Trachea (tissue), 1 donor: ENCODE results near the gene DES.

DNA sequence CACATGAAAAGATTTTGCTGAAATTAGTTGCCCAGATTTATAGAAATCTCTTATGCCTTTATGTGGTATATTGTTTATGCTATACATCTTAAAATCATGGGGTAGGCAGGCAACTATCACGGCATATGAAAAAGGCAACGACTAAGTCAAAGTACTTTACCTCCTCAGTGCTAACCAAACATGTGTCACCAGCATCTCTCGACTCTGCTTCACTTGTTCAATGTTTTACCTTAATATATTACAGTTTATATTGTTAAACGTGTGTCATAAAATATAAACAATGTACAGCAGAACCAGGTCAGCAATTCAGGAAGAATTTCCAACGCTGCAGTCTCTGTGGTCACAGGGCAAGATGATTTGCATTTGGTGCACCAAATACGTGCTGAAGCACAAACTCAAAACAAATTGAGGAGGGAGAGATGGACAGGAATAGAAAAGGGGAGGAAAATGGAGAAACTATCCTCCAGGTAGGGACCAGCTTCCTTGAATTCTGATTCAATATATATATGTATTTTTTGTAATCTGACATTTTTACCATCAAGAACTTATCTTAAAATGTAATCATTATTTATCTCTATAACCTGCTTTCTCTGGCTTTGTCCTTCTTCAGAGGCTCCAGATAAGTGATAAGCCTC lies 47.6 kb downstream of the NHEJ1 start:
- PRO-cap: no peak

DNA sequence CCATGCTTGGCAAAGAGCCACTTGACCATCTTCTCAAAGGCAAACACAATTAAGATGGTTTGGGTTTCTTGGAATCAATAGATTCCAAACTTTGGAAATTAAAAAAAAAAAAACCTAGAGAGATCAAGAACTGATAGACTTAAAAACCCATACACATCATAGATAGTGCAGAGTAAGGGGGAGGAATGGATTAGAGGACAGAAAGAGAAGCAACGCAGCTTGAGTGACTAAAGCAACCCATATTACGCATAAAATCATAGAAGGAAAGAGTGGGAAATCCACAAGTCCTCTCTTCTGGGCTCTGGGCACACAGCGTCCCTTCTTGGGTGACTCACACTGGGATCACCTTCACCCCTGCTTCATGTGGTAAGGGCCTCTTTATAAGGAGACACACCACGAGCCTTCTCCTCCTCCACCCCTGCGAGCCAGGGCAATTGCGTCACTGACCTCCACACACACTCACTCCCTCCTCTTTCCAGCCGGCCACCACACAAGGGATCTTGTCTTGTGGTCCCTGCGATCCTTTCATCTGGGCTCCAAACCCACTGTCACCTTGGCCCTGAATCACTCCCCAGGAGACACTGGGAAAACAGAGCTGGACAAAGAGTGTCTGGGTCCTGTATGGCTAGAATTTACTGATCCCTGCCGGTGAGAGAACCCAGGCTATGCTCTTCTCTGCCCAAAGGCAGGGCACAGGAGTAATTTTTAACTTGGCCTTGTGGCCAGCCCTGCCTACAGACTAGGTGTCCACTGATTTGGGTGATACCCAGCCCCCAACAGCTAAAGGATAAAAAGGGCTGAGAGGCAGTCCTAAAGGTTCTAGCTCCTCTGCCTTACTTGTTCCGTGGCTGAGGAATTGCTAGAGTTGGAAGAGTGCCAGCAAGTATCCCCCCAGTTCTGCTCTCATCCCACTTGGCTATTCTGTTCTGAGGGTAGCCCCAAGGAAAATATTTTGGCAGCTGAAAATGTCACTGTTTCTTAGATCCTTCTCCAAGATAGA lies 35.3 kb downstream of the NHEJ1 start:
- PRO-cap: no peak

DNA sequence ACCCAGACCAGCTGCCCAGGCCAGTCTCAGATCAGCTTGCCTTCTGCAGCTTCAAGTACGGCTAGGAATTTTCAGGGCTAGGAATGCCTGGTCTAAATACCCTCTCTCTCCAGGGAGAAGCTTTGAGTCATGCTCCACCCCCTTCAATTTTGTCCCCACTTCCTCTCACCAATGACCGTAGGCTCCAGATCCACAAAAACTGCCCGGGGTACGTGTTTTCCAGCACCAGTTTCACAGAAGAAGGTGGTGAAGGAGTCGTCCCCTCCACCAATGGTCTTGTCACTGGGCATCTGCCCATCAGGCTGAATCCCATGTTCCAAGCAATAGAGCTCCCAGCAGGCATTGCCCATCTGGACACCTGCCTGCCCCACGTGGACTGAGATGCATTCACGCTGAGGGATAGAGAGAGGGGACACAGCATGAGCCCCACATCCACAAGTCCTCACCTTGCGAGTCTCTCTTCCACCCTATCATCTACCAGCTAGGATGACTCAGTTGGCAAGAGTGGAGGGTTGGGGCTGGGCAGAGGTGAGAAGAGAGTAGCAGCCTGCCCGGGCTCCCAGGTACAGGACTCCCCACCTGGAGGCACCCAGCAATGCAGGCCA lies 1.1 kb upstream of the TUBA4B start:
- PRO-cap: no peak

DNA sequence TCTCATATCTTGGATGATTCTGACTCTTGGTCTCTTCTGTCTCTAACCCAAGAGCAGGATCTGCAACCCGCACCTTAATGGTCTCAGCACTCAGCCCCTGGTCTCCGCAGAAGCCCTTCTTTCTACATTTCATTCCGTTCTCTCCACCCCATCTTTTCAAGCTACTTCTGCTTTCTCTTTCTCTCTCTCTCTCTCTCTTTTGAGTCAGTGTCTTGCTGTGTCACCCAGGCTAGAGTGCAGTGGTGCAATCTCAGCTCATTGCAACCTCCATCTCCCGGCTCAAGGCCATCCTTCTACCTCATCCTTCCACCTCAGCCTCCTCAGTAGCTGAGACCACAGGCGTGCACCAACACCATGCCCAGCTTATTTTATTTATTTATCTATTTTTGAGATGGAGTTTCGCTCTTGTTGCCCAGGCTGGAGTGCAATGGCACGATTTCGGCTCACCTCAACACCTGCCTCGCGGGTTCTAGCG lies 1.2 kb upstream of the TUBA4A start:
- PRO-cap: no peak

DNA sequence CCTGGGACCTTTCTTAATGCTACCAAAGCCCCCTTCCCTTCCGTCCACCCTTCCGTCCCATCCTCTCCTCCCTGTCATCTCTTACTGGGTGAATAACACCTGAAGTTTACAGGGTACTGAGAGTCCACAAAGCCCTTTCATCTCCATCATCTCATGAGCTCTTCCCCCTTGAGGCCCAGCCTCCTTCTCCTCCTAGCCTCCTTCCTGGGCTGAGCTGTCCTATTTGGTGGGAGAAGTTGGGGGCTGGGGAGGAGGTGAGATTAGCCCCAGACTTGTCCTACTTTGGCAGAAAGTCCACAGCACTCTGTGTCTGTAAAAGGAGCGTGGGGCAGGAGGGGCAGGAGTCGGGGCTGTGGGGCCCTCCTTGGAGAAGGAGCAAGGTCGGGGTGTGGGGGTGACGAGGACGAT lies 10.0 kb upstream of the DES start:
- PRO-cap: no peak

- PRO-cap: bidirectional peak, plus-strand start at chr2:219418377, minus-strand start at chr2:219418179
Measured at GRCh38 chr2:219417997-219419145, at the start of gene DES. DES (plus strand) TSS chr2:219418377.

- PRO-cap: no peak
Measured at GRCh38 chr2:219419146-219419386, 889 bp downstream of the DES start.

GRCh38 chr2:219484549-219485405 lies 11.2 kb upstream of the SPEGNB start:
- PRO-cap: no peak

- PRO-cap: no peak
Measured at GRCh38 chr2:219520871-219521734, 6.8 kb downstream of the ASIC4 start.

GRCh38 chr2:219544239-219544508 lies 346 bp downstream of the TMEM198 start:
- PRO-cap: no peak

DNA sequence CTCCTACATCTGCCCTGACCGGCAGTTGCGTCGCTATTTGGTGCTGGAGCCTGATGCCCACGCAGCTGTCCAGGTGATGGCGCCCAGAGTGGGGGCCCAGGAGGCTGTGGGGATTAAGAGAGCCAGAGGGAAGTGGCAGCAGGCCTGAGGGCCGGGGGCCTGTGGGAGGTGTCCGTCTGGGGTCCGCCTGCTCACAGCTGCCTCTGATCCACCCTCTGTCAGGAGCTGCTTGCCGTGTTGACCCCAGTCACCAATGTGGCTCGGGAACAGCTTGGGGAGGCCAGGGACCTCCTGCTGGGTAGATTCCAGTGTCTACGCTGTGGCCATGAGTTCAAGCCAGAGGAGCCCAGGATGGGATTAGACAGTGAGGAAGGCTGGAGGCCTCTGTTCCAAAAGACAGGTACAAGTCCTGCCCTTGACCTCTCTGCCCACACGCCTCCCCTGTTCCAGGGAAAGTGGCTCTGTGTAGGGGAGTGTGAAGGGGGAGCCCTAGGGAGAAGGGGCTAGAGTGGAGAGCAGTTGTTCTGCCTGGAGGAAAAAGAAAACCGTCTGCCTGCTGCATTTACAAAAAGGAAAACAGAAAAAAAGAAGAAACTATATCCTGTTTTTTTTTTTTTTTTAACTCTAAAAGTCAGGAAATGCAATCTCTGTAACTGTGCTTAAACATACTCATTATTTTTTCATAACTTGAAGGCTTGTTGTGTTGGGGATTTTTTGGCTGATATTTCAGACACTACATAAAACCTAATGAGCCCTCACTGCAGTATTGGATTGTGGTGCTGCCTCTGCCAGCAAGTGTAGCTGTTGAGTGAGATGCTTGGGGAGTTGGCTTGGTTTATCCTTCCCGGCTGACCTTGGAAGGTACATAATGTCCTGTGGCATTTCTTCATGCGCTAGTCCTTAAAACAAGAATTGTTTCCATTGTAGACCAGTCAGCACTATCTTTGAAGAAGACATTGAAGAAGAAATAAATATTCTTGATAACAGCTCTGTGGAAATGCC lies 11.8 kb downstream of the STK11IP start:
- PRO-cap: no peak

GRCh38 chr2:219645620-219646109 lies 18.2 kb downstream of the SLC4A3 start:
- PRO-cap: no peak

DNA sequence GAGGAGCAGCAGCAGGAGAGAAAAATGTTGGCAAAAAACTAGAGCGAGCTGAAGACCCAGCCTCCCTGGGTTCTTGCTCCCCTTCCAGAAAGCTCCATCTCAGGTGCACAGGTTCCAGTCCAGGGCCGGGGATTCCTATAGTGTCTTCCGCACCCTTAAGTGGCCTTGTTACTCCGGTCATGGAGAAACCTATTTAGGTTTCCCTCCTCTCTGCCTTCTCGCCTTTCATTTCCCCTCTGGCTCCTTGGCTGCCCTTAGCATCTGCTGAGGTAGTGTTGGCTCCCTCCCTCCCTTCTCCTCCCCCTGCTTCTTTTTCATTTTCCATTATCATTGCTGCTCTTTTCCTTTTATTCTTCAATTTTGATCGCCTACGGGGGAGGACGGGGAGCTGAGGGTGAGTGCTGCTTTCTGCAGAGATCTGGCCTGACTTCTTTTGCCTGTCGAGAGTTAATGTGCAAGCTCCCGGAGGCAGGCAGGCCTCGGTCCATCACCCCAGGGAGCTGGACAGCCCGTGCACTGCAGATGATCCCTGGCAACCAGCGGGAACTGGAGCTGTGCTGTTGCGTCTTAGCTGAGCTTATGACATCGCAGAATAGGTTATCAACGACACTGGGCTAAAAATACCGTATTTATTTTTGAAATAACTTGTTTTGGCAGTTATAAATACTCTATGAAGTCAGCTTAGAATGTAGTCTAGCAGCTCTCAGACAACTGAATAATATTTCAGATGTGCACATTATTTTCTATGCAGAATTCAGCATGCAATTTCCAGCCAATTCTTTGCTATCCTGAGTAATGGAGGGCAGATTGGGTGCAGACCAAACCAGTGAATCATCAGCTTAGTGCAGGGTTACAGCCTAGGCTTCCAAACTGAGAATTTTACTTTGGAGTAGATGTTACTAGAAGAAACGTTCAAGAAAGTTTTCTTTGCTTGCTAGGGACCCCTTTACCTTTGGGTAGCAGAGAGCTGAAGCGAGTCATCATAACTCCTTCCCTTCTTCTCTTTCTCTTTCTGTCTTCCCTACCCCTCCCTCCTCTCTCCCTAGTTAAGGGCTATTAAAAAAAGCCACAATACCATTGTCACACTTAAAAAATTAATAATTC lies 141.9 kb downstream of the SLC4A3 start:
- PRO-cap: no peak

DNA sequence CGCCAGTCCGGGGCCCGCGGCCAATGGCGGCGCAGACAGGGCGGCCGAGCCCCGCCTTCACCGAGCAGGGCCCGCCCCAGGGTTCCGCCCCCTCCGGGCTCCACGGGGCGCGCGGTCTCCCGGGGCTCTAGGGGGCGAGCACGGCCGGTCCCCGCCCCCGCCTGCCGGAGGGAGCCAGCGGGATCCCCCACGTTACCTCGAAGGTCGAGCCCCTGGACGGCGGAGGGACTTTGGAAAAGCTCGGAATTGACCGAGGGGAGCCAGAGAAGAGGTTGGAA lies 204 bp upstream of the EPHA4 start:
- PRO-cap: bidirectional peak, plus-strand start at position 130 of the sequence, minus-strand start outside the sequence

GRCh38 chr2:221573443-221574446 lies 1.6 kb upstream of the EPHA4 start:
- PRO-cap: bidirectional peak, plus-strand start at chr2:221573778, minus-strand start at chr2:221573572

DNA sequence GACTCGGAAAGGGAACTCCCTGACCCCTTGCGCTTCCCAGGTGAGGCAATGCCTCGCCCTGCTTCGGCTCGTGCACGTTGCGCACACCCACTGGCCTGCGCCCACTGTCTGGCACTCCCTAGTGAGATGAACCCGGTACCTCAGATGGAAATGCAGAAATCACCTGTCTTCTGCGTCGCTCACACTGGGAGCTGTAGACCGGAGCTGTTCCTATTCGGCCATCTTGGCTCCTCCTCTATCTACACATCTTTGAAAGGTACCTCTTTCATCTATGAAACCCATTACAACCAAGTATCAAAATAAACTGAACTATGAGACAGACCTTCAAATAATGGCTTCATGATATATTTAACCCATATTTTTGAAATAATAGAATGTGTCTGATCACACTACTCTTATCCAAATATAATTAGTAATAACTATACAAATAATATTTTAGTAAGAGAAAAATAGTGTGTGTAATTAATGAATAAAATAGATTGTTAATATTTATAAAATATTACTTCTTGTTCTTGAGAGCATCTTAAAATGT lies 143.3 kb downstream of the PAX3 start:
- PRO-cap: no peak

DNA sequence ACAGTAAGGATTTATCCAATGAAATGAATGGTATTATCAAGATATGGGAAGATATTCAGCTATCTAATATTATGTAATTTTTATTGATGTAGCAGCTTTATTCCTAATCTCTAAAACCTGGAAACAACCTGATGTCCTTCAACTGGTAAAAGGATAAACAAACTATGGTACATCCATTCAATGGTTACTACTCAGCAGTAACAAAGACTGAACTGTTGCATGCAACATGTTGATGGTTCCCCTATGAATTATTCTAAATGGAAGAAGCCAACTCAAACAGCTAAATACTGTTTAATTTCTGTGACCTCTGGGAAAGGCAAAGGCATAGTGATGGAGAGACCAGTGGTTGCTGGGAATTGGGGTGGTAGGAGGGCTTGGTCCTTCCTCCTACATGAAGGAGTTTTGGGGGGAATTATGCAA lies 113.5 kb downstream of the SGPP2 start:
- PRO-cap: no peak

DNA sequence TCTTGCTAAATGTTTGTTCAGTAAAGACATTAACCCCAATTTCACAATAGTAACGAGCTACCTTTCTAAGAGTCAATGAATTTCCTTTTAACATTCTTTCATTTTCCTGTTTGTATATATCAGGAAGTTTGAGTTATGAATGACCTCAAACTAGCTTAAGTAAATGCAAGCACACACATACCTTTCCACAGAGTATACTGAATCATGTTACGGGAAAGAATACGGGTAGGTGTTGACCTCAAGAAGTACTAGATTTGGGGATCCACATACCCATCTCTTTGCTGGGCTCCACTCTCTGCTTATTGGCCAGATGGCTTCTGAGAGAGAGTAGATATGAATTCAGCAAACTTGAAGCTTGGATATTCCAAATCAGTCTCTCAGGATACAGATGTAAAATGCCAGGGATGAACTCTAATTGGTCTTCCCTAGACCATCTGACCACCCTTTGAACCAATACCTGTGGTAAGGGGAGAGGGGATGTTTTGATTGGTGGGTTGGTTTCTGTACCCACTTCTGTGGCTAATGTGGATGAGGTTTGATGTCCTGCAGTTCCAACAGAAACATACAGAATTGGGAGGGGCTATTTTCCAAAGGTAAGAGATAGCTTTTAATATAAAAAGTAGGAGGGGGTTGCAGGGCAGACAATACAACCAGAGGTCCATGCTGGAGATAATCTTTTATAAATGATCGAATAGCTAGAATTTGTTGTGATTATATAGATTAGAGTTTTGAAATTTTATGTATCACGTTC lies 18.0 kb upstream of the ACSL3 start:
- PRO-cap: no peak

DNA sequence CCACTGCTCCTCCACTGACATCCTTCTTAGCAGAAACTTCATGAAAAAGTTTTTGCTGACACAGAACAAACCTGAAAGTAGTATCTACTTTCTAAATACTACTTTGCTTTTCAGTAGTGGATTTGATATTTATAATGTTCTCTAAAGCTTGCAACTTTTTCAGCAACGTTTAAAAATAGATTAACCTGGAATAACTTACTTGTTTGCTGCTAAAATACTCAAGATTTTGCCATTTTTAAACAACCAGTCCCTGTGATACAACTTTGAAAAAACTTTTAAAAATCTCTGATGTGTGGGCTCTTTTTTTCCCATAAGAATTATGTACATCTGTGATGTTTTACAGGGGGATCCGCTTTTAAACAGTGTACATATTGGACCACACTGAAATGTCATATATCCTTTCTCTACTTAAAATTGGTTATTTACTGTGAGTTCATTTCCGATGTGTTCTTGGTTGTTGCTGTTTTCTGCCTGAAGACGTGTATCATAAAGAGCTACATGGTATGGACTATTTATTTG lies 83.3 kb downstream of the ACSL3 start:
- PRO-cap: no peak

DNA sequence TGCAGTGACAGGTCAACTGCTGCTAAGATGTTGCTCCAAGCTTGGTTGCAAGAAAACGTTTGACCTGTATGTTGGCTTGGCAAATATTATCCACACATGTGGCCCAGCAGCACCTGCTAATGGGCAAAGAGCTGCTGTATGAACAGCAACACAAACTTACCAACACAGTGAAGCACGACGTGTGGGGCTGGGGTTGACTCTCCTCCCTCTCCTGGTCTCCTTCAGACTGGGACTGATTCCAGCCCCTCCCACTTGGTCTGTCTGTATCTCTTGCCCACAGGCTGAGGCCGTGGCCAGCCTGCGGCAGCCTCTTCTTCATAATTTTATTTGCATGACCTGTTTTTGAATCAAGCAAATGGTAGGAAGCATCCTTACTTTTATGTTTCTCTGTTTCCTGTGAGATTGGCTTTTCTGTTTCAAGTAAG lies 3.9 kb downstream of the KCNE4 start:
- PRO-cap: no peak